HL-60 (cell line): Measurements from ENCODE around the gene PLEKHS1.

GRCh38 chr10:113073400-113074269 is 123.6 kb downstream of the TCF7L2 start:
- RRBS, result 98% methylated on average over 1 of the region's 26 CpGs

DNA sequence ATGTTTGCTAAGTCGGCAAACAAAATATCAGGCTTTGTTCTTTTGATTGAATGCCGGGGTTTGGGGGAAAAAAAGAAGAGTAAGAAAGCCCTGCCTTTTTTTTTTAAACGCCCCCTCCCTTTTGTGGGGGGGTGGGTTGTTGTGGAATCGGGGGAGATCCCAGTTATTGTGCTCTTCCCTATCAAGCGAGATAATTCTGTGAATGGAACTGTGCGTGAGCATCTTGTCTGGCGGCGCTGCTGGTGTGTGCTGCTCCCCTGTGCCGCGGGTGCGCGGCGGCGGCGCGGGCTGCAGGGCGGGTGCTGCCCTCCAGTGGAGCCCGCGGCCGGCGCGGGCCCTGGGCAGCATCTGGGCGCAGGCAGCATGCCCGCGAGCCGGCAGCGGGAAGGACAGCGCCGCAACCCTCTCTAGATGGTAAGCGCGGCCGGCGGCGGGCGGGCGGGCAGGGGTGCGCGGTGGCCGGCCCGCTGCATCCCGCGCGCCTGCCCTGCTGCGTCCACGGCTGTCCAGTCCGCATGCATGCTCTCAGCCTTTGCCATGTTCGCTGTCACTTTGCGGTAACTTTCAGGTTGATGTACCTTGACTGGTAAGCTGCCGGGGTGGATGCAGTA is 176.5 kb downstream of the TCF7L2 start:
- RRBS, result 4% methylated on average over 20 of the region's 49 CpGs

DNA sequence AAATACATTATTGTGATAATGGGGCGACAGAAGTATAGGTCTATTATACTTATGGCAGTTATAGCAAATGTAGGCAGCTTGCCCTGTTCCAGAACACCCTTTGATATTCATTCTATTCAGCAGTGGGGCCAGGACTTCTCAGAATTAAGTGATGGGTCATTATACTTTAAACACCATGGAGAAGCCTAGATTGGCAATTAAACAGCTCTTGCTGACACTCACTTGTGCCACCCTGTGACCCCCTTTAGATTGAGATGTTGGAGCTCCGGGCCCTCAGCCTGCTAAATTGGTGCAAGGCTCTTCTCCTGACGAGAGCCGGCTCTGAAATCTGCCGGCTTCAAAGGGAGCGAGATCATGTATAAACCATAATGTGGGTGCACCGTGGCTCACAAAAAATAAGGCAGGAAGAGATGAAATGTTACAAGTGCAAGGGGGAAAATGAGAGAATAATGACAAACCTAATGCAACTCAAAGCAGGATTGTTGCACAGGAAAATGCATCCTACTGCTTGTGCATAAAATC is 198.0 kb downstream of the TCF7L2 start:
- RRBS, result 100% methylated on average over 1 of the region's 7 CpGs

DNA sequence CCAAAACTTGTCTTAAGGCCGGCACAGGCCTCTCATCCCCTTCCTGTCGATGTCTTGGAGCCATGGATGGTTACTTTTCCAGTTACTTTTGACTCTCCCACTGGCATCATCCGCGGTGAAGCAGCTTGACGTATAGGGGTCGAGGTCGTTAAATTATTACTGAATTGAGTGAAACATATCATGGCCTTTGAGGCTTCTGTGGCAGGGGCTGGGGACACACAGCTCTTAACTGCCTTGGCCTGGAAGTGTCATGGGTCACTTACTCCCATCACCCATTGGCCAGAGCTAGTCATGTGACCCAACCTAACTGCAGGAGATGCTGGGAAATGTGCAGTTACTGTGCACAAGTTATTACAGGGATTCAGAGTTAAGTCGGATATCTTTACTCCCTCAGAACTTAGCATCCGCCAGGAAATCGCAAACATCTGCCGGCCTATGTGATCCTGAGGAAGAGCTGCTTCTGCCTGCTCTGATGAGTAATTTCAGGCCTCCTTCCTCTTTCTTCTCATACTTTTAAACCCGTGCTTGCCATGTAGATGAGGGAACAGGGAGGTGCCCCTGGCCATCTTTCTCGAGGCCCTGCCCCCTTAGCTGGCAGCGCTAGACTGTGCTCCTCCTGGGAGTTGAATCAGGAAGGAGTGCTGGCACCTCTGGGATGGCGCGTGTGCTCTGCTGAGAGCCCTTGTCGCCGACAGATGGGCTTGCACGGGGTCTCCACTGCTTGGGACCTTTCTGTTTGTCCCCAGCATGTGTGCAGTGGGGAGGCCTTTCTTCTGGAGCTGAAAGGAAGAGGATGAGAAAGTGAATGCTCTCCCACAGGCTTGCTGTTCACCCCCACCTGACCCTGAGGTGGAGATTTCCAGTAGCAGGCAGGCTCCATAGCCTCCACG is 203.6 kb downstream of the TCF7L2 start:
- RRBS, result no CpG with 5 or more reads among the region's 20 CpGs

DNA sequence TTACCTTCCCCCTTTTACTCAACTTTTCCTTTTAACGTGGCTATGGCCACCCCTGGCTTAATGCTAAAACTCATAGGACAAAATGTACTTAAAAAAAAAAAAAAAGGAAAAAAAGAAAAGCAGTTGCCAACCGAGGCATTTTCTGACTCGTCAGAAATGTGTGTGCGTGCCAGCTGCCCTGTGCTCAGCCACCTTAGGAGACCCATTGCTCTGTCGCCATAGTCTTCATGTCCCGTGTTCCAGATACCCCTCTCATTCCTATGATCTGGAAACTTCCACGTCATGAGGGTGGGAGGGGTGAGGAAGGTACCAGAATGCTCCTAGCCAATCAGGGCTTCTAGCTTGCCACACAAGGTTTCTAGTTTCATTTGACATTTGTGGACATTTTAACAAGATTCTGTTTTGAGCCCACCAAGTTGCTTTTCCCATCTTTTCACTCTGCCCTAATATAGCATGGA is 212.9 kb downstream of the TCF7L2 start:
- RRBS, result no CpG with 5 or more reads among the region's 7 CpGs

GRCh38 chr10:113166449-113167031 is 216.5 kb downstream of the TCF7L2 start:
- RRBS, result no CpG with 5 or more reads among the region's 6 CpGs

DNA sequence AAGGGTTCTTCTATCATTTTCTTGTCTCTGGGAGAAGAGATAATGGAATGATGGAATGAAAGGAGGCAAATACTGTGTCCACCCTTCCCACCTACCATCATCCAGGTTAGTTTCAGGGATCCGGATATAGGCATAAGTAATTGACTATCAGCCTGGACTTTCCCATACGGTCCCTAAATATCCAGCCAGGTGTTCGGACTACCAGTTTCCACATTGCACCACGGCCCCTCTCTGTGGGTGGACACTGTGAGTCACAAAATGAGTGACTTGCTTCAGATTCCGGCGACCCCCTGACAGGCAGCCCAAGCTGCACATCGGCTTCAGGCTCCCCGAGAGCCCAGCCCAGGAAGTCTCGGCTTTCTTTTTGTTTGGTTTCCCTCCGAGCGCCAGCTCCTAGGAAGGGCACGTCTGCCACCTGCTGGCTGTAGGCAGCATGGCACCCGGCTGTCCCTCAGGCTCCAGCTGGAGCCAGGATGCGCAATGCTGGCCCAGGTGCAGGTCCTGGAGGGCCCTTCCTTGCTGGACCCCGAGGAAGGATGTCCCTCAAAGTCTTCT is 10.5 kb downstream of the HABP2 start:
- RRBS, result no CpG with 5 or more reads among the region's 15 CpGs

- RRBS, result no CpG with 5 or more reads among the region's 1 CpG
These were observed 33.0 kb downstream of the HABP2 start for GRCh38 chr10:113585866-113586223.

DNA sequence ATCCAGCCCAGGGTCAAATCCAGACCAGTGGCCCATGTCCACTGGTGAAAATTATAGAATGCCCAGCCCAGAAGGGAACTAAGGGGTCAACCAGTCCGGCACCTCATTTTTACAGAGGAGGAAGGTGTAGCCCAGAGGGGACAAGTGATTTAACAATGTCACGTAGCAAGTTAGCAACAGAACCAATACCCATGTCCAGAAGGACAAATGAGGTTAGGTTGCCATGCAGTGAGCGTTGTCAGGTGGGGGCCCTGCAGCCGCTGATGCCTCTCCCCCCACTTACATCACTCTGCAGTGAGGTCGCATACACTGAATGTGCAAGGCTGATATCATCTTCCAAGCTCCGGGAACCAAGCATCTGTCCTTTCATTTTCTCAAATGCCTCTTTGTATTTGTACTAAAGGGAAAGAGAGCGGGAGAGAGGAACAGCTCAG is 49.9 kb downstream of the NRAP start:
- RRBS, result no CpG with 5 or more reads among the region's 7 CpGs

DNA sequence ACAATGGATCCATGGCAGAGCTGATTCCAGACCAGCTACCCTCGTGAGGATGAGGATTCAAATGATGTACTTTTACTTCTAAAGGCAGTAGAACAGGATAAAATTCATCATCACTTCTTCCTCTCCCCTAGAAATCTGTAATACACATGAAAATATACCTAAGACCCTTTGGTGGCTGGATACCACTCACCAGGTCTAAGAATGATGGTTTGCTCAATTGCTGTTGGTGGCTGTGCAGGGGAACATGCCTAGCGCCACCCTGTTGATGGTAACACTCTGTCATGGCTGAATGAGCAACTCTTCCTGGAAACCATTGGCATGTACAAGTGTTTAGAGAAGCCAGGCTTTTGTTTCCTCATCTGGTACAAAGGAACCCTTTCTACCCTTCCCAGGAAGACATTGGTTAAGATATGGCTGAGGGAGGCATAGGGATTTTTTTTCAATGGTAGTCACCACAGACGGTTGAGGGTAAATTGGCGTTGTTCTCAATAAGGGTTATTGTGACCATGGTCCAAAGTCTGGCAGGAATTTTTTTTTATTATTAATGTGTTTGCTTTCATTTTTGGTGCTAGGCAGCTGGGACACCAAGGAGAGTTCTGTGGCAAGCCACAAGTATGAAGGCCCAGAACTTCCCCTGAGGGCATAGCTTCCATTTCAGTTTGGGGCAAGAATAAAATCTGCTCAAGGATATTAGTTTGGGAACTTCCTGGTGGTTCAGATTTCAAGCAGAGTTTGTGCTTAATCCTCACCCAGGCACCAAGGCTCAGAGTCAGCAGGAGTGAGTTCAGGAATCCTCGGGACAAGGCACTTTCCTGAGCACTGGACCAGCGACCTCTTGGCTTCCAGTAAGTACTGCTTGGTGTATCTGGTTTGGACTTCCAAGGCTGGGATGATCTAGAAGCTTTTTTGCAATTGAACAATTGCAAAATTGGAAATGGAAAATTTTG is at the start of gene PLEKHS1:
Gene PLEKHS1, plus strand, starts transcription at position 766 of the 947 bp plus-strand sequence.
- RRBS, result no CpG with 5 or more reads among the region's 6 CpGs

DNA sequence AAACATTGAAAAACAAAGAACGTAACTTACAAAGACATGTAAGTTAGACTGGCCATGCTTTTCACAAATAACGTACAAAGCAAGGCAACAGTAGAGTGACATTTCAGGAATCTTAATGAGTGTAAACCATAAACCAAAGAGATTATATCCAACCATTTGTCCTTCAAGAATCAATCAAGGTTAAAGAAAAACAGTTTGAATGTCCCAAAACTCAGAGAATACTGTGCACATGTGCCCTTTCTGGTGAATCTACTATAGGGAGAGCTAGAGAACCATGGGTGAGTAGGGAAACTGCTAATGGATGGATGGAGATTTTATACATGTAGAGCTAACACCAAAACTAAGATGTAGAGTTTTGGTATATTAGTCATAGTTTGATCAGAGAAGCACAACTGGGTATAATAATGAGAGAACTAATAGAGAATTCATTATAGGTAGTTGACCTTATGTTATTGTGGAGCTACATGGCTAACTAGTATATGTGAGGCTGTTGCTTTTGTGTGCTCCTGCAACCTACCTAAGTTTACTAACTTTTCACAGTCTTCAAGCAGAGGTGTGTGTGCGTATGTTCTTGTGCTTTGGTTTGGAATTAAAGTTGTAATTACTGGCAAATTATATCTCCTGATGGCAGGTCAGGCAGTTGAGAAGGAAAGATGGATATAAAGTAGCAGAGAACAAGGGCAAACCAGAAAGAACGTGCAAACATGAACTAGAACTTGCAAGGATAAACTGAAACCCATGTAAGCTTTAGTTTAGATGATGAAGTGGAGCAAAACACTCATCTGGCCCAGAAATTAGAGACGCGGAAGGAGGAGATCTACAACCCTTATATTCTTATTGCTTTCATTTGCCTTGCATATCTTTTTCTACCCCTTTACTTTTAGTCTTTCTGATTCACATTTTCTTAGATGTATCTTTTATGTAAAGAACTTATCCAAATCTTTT is 18.8 kb downstream of the NHLRC2 start:
- RRBS, result no CpG with 5 or more reads among the region's 6 CpGs

DNA sequence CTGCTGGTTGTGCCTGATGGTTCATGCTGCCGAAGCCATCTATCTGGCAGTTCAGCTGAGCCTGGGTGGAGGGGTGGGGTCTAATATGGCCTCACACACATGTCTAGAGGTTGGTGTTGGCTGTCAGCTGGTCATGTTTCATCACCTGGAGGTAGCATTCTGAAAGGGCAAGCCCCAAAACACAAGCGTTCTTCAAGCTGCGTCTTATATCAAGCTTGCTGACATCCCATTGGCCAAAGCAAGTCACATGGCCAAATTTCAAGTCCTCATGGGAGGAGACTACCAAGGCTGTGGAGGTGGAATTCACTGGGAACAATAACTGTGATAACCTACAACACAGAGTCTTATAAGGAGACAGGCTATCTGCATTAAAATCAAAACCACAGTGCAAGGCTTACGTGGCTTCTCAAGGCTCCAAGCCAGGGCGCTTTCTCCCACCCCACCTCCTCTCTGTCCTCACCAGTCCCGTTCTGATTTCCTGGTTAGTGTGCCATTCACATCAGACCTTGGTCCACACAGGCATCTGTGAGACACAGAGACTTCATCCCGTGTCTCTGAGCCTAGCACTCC is 39.3 kb downstream of the ADRB1 start:
- RRBS, result no CpG with 5 or more reads among the region's 7 CpGs

DNA sequence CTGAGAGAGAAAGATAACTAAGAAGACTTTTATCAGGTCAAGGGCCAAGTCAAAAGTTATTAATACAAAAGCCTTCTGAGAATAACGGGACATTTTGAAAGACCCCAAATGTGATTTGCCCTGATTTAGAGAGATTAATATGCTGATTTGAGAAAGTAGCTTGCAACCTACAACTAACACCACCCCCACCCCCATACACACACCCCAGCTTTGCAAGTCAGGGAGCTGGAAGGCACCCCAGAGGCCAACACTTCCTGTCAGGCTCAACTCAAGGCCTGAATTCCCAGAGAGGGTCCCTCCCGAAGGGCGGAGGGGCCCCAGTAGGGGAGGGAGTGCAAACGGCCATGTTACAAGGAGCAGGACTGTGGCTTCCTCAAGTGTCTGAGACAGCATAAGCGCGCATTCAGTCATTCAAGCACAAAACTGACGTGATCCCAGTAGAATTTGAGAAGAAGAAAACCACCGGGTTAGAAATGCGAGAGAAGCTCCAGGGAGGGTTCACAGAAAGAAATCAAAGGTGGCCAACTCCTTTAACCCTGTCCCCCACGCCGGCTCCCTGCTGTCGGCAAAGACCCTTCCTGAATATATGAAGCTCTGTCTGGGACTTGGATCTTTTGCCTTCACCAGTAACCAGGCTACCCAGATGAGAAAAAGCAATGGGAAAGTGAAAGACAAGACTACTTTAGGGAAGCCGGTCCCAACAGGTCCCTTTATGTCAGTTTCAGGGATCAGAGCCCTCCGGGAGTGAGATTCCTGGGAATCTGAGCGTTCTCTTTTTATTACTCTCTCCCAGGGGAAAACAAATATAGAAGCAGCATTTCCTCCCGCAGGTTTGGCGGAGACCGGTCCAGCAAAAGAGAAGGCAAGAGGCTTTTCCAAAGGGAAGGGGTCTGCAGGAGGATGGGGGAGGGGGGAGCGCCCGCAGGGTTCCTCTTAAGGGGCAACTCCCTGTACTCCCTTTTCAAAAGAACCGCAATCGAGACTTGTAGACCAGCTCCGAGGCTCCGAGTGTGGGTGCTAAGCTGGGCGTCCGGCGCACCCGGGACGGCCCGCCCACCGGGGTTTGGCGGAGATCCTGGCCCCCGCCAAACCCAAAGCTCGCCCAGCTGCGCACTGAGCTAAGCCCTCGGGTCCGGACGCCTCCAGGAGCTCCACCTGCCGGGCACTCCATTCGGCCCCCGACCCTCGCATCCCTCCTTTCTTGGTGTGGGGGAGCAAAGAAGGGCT is 1.2 kb downstream of the AFAP1L2 start:
- RRBS, result 15% methylated on average over 13 of the region's 42 CpGs

GRCh38 chr10:114427430-114428048 is 23.2 kb upstream of the AFAP1L2 start:
- RRBS, result no CpG with 5 or more reads among the region's 11 CpGs

DNA sequence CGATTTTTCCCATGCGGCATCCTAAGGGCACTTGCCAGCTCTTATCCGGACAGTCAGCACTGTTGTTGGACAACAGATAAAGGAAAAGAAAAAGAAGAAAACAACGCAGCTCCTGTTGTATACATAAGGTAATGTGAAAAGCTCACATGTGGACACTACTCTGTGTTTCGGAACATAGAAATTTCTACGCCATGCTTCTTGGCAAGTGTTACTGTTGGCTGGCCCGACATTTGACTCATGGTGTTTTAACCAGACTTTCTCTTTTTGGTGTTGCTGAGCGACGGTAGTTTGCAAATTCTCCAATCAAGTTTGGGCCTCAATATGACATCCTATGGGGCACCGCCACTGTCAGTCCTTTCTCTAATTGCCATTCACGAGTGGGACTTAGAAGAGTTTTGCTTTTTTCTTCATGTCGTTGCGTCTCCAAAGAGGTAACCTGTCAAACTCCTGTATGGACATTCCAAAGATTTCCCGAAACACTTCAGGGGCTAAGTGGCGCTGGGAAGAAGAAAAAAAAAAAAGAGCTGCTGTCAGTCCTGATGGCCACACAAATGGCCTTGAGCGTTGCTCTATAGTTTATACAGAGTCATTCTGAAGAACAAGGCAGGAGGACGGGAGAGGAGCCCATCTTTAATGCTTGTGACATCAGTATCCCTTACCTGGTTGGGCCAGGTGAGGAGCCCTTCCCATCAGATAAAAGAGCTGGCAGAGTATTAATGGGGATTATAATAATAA is 31.7 kb upstream of the AFAP1L2 start:
- RRBS, result no CpG with 5 or more reads among the region's 17 CpGs

- RRBS, result no CpG with 5 or more reads among the region's 10 CpGs
These were observed 79.5 kb upstream of the AFAP1L2 start for GRCh38 chr10:114483629-114484295.

DNA sequence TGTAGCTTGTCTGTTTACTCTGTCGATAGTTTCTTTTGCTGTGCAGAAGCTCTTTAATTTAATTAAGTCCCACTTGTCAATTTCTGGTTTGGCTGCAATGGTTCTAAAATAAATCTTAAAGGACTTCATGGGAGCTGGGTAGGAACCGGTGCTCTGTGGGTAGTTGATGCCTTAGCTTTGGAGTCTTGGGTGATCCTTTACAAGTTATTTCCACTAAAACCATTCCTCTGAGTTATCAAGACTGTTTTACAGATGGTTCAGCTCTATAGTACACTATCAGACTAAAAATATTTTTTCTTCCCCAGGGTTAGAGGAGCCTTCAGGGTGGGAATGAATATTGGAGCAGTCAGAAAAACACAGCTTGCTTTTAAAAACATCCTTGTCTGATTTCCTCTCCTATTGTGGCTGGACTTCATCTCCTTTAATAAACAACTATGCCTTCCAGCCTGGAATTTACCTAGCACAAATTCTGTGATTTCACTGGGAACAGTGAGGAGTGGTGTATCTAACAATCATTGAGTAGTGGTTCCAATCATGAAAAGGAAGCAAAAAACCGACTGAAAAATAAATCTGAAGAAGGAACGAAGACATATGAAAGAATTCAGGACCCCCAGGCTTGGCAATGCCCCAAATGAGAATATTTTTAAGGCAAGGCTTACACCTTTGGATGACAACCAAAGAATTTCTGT is 102.6 kb upstream of the AFAP1L2 start:
- RRBS, result no CpG with 5 or more reads among the region's 4 CpGs

DNA sequence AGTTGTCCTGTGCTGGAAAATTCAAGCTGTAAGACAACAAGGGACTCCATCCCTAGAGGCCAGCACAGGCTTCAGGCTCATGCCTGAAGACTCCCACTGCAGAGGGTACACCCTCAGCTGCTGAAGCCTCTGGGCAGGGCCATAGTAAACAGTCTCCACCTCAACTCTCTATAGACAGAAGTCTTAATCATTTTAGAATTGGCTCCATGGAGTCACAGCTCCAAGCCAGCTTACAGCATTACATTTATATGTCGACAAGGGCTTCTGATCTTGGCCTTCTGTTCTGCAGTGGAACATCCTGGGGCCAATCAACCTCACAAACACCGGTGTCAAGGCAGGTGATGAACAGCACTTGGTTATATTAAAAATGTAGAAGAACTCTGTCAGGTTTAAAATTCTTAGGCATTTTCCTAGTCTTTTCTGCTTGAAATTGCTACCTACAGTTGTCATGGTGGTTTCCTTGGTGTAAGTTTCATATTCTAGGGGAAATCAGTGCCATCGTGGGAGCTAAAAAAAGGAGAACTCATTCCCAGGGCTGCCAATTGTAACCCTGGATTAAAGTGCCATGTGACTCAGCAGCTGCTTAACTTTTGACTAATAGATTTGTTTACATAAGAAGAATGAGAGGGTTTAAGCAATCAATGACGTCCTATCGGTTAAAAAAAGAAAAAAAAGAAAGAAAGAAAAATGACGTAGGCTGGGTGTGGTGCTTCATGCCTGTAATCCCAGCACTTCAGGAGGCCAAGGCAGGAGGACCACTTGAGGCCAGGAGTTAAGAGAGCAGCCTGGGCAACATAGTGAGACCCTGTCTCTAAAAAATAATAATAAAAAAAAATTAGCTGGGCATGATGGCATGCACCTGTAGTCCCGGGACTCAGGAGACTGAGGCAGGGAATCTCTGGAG is 115.9 kb upstream of the AFAP1L2 start:
- RRBS, result no CpG with 5 or more reads among the region's 7 CpGs

DNA sequence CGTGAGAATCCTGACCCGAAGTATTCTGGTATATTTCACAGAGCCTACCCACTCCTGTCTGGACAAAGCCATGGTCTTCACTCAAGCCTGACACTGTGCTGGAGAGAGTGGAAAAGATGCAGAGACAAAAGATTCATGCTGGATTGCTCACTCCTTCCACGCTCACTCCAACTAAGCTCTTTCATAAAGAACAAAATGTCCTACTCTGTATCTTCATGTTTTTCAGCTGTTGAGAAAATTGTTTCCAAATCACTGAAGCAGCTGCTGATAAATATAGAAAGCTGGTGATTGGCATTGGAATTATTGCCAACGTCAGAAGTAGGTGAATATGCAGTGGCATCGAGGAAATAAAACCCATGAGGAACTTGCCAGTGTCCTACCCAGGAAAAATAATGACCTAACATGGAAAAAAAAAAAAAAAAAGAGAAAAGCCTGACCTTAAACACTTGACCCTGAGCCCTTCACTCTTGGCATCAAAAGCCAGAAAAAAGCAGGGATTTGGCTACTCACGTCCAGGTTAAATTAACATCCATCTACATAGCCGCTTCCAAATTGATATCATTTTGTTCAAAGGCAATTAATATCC is 105.9 kb downstream of the ABLIM1 start:
- RRBS, result no CpG with 5 or more reads among the region's 7 CpGs

GRCh38 chr10:114570882-114571220 is 87.2 kb downstream of the ABLIM1 start:
- RRBS, result no CpG with 5 or more reads among the region's 3 CpGs